ENCODE measurements around a stretch of chr19.

DNA sequence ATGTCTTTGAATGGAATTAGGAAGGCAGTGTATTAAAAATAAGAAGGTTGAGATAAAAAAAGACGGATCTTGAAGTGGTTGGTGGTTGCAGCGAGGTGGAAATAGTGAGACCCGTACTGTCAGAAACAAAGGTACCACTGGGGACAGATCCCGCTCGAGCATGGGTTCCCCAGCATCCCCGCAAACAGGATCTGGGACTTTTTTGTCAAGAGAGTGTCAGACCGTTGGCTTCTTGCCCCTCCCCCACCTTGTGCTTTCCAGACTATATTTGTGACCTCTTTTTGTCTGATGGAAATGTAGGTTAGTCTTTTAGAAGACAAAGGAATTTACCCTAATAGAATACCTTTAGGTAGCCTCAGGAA is 4.1 kb downstream of the GATAD2A start:
- RRBS, result no CpG with 5 or more reads among the region's 7 CpGs

DNA sequence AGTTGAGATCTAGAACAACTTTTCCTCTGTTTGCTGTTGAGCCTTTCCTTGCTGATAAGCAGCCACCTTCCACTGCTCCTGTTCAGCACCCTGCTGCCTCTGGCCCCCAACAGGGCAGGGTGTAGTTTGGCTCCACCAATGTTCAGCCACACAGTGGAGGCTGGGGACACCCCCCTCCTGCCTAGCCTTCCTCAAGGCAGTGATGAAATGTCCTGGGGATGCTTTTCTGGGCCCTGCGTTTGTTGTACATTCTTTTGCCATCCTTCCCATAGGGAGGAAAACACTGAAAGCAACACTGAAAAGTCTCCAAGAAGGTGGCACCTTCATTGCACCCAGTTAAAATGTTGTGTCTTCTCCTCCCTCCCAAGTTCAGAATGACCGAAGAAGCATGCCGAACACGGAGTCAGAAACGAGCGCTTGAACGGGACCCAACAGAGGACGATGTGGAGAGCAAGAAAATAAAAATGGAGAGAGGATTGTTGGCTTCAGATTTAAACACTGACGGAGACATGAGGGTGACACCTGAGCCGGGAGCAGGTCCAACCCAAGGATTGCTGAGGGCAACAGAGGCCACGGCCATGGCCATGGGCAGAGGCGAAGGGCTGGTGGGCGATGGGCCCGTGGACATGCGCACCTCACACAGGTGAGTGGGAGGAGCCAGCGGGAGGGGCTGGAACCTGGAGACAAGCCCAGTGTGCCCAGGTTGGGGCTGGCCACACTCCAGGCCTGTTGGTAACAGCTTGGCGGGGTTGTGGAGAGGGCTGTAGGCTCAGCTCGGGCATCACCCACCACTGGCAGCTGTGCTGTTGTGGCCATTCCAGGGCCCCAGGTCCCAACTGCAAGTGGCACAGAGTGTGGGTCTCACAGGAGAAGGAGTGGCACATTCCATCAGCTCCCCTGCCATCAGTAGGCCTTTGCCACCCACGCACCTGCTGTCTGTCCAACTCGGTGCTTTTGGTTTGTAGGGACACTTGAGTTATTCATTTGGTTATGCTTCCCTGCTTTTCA is 50.1 kb downstream of the TSSK6 start:
- RRBS, result no CpG with 5 or more reads among the region's 20 CpGs

- RRBS, result no CpG with 5 or more reads among the region's 5 CpGs
Observed at GRCh38 chr19:19508817-19509229, 6.5 kb downstream of the TSSK6 start.

- RRBS, result no CpG with 5 or more reads among the region's 11 CpGs
Observed at GRCh38 chr19:19590959-19591692, 27.4 kb downstream of the PBX4 start.

- RRBS, result no CpG with 5 or more reads among the region's 20 CpGs
Observed at GRCh38 chr19:19655177-19655734, 8.2 kb downstream of the ATP13A1 start.

DNA sequence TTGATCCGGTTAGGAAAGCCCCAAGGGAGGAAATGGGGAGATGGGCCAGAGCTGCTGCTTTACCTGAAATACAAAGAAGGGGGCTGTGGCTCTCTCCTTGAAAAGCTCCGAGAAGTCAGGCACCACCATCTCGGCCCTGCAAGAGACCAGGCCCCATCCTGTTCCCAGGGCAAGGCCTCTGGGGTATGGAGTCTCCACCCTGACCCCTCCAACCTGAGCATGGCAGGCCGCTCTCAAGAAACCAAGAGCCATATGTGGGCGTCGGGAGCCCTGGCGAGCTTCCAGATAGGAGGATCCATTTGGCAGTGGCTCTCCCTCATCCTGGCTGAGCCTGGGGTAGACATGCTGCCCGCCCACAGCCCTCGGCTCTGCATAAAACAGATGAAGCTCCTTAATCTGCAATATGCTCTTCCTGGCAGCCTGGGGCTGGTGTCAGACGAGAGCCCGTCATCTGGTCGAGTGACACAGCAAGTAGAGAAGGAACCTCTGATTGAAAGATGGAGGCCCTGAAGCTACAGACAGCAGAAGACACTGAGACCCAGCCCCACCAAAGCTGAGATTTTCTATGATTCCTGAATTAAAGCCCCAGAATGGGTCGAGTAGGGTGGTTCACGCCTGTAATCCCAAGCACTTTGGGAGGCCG is 6.1 kb downstream of the ATP13A1 start:
- RRBS, result 97% methylated on average over 1 of the region's 15 CpGs

DNA sequence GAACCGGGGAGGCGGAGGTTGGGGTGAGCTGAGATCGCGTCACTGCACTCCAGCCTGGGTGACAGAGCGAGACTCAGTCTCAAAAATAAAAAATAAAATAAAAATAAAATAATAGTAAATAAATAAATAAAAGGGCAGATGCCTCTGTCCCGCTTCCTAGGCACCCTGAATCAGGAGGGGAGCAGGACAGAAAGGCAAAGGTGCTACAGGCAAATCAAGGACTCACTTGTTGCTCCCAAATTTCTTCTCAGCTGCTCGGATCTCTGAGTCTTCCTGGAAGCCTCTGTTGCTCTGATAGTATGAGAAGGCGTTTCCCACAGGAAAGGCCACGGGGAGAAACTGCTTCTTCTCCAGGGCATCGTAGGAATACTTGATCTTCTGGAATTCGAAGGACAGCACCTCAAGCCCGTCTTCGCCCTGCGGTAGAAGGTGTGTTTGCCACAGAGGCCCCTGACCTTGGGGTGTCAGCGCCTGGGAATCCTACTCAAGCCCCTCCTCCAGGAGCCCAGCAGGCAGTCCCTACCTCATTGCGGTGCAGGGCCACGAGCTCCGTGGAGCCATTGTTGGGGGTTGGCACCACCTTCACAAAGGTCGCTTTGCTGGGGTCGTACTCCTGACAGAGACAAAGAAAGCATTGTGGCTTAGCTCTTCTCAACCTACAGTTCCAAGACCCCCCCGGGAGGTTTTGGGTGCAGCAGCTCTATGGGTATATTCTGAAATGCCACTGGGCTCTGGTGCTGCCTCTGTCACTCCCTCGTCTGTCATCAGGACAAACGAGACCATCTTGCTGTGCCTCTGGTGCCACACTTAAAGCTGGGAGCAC is 3.9 kb downstream of the ATP13A1 start:
- RRBS, result no CpG with 5 or more reads among the region's 23 CpGs

DNA sequence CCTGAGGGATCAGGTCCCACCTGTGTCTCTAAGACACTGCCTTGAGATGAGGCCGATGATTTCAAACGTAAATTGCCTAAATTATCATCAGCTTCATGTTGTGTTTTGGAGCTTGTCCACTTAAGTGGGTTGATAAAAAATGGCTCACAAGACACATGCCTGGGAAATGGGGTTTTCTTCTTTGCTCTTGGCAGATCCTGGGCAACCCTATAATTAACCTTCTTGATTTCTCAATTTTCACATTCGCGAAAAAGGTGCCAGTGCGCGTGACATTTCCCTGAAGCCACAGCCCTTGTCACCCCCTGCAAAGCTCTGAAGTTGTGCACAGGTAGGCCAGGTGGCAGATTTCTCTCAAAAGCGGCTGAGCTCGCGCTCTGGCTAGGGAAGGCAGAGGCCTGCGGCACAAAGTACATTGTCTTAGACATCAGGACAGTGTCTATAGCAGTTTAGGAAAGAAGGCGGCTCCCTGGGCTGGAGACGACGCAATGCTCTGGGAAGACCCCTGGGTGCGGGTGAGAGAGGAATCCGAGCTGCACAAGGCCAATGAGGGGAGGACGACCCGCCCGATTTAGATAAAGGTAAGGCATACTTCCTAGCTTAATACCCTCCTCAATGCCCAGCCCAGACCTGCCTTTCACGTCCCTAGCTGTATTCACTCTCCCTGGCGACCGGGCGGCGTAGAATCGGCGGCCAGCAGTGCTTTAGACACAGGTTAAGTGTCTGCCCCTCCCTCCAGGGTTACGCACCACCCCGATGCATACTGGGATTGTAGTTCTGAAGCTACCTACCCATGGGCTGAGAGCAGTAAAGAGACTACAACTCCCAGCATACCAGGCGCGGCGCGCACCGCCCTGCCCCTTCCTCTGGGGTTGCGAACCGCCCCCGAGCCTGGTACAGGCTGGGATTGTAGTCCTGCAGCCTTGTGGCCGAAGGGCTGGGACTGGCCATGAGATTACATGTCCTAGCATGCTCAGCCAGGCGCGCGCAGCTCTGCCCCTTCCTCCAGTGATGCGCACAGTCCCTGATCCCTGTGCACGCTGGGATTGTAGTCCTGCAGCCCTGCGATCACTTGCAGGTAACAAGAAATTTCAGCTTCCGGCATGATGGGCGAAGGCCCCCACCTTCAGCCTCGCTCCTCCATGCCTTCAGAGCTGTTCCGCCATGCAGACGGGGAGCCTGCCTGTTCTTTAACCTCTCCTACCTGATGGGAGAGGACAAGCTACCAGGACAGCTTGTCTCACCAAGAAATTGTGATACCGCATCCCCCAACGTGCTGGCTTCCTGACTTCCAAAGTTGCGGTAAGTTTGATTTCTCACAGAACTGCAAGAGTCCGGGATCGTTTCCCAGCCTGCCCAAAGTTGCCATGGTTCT is 43.3 kb upstream of the ZNF14 start:
- RRBS, result no CpG with 5 or more reads among the region's 52 CpGs

DNA sequence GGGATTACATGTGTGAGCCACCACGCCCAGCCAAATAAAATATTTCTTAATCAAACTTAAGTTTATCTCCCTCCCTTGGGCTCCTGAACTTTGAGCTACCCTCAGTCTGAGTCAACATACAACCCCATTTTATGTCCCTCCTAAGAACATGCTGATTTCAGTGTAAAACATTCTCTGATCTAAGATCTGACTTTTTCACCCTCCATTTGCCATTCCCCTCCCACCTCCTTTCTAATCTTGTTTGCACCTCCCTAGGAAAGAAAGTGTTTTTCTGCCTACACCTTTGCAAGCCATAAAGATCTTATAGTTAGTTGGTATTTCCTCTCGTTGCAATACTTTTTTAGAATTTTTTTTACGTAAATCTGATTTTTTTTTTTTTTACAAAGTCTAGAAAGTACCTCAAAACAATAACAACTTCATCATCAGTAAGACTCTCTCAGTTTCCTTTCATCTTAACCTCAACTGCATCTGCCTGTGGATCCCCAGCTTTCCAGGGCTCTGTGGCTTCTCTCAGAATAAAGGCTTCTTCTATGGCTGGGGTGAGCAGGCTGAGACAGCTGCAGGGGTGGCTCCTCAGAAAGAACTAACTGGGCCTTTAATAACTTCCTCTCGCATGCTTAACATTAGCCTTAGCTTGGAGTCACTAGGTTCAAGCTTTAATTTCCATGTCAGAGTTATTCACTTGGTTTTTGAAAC is 4.3 kb downstream of the ZNF506 start:
- RRBS, result no CpG with 5 or more reads among the region's 4 CpGs

GRCh38 chr19:20051668-20053014 is 12.8 kb upstream of the ZNF682 start:
- RRBS, result no CpG with 5 or more reads among the region's 52 CpGs

DNA sequence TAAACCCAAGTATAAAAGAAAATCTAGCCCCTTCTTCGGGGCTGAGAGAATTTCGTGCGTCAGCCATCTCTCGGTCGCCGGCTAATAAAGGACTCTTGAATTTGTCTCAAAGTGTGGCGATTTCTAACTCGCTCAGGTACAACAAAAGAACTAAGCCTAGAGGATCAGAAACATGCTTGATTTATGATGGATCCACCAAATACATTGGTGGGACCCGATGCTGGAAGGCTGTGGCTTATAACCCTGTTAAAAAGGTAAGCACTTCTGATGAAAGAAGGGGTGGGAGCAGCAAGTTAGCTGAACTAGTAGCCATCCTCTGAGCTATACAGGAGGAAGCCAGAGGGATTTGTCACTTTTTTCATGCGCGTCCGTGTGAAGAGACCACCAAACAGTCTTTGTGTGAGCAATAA is 9.3 kb upstream of the ZNF90 start:
- RRBS, result no CpG with 5 or more reads among the region's 12 CpGs

GRCh38 chr19:20228014-20228499 is 61.0 kb downstream of the ZNF486 start:
- RRBS, result no CpG with 5 or more reads among the region's 4 CpGs

- RRBS, result no CpG with 5 or more reads among the region's 6 CpGs
Observed at GRCh38 chr19:21143226-21143881, 1.5 kb downstream of the ZNF431 start.

DNA sequence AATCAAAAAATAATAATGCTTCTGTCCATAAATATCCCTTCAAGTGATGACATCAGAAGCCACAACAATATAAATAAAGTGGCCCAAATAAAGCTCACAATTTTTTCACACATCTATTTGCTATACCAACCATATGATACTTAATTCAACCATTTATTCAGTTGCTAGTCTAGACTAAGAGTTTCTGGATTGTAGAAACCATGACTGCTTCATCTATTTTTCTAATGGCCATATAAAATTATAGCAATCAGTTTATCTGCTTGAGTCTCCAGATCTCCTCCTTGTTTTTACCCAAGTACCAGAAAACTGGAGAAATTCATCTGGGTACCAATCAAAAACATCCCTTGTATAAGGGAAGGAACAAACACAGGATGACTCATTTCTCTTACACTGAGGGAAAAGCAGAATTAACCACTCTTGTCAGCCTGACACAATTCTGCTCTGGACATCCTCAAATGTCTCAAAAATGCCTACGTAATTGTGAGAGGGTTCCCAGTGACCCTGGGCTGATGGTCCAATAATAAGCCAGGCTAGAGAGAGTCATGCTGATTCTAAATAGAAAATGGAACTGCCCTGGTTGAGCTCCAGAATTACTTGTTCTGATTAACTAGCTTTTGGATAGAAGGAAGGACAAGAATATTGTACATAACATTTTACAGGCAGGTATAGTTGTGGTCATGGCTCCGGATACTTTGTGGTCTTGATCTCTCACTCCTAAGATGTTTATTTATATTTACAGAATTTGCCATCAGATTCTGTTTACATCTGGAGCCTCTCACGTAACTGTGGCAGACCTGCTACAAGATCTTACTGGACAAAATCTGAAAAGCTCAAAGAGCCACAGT is 14.6 kb downstream of the ZNF708 start:
- RRBS, result no CpG with 5 or more reads among the region's 3 CpGs

DNA sequence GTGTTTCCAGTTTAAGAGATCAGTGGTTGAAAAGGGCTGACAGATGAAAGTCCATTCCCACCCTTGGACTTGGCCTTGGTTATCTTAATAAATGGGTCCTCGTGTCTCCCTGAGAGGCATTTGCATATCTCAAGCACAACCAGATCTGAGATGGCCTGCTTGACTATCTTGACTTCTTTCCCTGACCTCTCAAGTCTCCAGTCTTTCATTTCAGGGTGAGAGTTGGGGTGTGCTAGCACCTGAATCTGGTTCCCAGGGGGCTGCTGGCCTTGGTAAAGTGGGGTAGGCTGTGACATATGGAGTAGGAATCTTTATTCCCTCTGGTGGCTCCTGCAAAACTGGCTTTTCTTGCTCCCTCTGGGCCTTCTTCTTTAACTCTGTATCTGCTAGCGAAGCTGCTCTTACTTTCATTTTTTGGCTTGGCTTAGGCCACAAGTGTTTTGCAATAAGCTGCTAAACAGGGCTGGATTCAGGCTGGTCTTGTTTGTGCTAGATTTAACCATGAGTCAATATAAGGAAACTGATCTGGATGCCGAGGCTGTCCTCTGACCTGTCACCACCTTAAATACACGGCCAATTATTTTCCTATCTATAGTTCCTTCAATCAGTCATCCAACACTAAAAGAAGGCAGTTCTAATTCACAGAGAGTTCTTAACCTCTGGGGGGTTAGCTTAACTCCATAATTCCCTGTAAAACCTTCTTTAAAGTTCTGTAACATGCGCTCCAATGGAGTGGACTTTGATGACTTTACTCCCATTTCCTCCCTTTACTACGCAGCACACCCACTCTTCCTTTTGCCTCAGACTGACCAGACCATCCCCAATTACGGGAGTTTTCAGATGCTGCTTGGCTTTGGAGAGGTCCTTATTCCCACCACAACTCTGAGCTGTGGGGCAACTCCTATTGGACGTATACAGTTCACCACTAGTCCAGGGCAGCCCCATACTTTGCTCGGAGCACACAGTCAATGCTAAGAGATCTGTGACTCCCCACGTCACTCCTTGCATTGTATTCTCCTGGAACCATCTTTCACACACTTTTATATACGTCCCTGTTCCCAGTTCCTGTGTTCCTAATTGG is 42.5 kb downstream of the ZNF493 start:
- RRBS, result no CpG with 5 or more reads among the region's 11 CpGs

GRCh38 chr19:21851261-21852496 is 15.7 kb upstream of the ZNF43 start:
- RRBS, result 14% methylated on average over 11 of the region's 61 CpGs

- RRBS, result no CpG with 5 or more reads among the region's 28 CpGs
Observed at GRCh38 chr19:22215051-22216017, 18.6 kb upstream of the ZNF676 start.

GRCh38 chr19:22619471-22619883 is 14.6 kb upstream of the ZNF492 start:
- RRBS, result no CpG with 5 or more reads among the region's 4 CpGs

DNA sequence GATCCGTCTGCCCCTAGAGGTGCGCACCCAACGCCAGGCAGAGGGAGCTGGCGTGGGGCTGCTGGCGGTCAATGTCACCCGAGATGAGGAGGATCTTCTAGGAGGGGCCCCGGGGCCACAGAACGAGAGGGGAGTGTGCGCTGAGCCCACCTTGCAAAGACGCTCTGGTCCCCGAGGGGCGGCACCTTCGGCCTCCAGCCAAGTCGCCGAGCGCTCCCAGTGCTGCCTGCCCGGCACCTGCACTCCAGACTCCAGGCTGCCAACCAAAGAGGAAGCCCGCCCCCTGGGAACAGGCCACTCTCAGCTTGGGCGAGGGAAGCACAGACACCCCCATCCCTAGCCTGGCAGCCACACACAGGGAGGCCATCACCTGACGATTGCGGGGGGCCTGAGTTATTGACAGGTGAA is 10.4 kb upstream of the ZNF492 start:
- RRBS, result no CpG with 5 or more reads among the region's 21 CpGs

GRCh38 chr19:23264275-23264686 is 14.1 kb upstream of the ZNF724 start:
- RRBS, result no CpG with 5 or more reads among the region's 5 CpGs

All from CMK (cell line).